Peyer's patch (tissue), 4 donors: ENCODE results near the genes ECHDC3 and DHTKD1.

GRCh38 chr10:11208917-11210217 is 191.7 kb downstream of the CELF2 start:
- PRO-cap: no peak
- RAMPAGE, long total RNA, 4 experiments: start-site peak on the plus strand in 1 of 4 experiments, at chr10:11209564-11209679 at its widest, 7 to 9 reads per replicate

DNA sequence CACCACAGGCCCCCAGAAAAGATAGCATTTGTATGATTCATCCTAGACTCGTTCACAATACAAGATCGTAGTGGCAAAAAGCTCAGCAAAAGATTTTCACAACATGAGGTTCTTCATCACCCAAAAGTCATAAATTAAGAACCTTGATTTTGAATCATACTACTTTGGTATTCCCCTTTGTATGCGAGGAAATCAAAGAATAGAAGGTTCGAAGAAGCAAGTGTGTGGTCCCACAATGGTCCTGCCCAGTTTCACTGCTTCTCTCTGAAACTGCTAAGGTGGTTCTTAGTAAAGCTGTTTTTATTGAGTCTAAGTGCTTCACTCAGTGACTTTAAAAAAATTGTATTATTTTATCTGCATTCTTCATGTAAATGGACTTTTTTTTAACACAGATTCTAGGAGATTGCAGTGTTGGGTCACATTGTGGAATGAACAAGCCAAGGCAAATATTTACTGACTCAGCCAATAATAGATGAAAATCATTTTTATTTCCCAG is 200.8 kb downstream of the CELF2 start:
- PRO-cap: no peak
- RAMPAGE, long total RNA, 4 experiments: no peak in any of the 4 experiments

GRCh38 chr10:11245075-11245361 is 227.3 kb downstream of the CELF2 start:
- PRO-cap: no peak
- RAMPAGE, long total RNA, 4 experiments: no peak in any of the 4 experiments

DNA sequence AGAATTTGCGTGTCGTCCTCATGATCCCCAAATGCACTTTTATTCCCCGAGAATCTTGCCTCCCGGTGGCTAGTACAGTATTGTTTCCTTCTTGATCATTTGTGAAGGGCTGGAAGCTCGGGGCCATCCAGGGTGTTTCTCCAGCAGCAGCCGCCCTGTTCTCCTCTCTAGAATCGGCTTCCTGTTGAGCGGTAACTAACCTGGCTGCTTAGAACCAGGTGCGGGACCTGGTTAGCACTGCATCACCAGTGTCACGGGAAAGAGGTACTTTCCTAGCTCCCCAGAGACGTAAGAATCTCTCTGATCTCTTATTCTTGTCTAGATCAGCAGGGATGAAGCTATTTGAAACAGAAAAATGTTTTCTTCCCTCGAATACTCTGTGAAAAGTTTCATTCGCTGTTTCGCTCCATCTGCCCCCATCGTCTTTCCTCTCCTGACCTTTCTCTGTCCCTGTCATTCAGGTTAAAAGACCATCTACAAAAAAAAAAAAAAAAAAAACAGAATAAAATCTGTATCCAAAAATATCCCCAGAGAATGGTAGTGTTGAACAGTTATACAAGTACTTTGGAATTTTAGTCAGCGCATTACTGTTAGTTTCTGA is 239.3 kb downstream of the CELF2 start:
- PRO-cap: no peak
- RAMPAGE, long total RNA, 4 experiments: no peak in any of the 4 experiments

DNA sequence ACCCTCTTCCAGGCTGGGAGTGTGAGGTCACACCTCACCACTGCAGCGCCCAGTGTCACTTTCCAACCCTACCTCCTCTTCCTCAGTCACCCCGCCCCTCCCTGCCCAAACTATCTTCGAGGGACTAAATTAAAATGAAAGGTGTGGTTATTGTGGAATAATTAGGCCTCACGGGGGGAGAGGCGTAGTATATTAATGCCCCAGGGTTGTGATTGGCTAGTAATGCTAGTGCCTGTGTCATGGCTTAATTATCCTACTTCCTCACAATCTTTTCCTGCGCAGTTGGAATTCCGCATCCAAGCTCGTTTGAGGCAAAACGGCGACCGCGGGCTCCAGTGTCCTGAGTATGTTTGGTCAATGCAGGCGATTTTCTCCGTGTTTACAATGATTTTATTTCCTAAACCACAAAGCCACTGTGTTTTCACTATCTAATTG is 282.8 kb downstream of the CELF2 start:
- PRO-cap: no peak
- RAMPAGE, long total RNA, 4 experiments: no peak in any of the 4 experiments

GRCh38 chr10:11320062-11320639 is 291.3 kb downstream of the USP6NL start:
- PRO-cap: no peak
- RAMPAGE, long total RNA, 4 experiments: no peak in any of the 4 experiments

GRCh38 chr10:11336458-11337212 is 274.8 kb downstream of the USP6NL start:
- PRO-cap: no peak
- RAMPAGE, long total RNA, 4 experiments: no peak in any of the 4 experiments

DNA sequence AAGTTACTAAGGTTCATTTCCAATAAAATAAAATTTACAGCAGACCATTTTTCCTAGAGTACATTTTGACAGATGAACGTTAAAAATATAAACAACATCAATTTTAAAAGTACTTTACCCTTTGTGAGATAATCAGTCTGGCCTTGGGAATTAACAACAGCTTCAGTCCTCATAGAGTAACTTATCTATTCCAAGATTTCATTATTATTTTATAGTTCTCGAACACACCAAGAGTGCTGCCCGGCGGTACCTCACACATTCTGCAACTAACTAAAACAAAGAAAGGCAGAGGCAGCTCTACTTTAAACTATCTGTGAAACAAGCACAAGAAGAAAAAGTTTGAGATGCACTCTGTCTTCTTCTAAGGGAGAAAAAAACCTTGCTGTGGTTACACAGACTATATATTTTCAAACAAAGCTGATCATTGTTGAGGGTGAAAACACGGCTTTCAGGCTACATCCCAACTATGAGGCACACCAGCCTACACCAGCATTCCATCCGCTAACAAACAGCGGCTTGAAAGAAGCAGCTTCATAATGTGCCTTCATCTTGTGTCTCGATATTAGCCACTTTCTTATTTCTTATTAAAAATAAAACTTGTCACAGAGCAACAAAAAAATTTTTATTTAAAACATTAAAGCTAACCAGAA is 79.3 kb downstream of the USP6NL start:
- PRO-cap: no peak
- RAMPAGE, long total RNA, 4 experiments: no peak in any of the 4 experiments

GRCh38 chr10:11612388-11613010 is 1.0 kb upstream of the USP6NL start:
- PRO-cap: no peak
- RAMPAGE, long total RNA, 4 experiments: no peak in any of the 4 experiments

DNA sequence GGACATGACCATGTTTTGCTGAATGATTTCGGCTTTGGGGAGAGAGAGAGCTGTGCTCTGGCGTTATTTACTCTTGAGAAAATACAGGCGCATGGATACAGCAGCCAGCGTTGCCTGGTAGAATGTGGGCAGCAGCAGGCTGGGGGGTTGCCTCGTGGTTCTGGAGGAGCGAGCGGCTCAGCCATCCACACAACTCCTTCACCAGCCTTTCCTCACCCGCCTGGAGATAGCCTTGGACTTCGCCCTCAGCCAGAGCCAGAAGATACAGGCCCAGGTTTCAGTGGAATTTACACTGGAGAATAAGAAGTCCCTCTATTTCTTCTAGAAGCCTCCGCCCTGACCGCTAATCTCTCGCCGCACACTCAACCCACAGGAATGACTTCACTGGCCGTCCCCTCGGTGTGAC is 52.3 kb upstream of the ECHDC3 start:
- PRO-cap: no peak
- RAMPAGE, long total RNA, 4 experiments: no peak in any of the 4 experiments

GRCh38 chr10:11719982-11720396 is 22.2 kb upstream of the ECHDC3 start:
- PRO-cap: no peak
- RAMPAGE, long total RNA, 4 experiments: no peak in any of the 4 experiments

DNA sequence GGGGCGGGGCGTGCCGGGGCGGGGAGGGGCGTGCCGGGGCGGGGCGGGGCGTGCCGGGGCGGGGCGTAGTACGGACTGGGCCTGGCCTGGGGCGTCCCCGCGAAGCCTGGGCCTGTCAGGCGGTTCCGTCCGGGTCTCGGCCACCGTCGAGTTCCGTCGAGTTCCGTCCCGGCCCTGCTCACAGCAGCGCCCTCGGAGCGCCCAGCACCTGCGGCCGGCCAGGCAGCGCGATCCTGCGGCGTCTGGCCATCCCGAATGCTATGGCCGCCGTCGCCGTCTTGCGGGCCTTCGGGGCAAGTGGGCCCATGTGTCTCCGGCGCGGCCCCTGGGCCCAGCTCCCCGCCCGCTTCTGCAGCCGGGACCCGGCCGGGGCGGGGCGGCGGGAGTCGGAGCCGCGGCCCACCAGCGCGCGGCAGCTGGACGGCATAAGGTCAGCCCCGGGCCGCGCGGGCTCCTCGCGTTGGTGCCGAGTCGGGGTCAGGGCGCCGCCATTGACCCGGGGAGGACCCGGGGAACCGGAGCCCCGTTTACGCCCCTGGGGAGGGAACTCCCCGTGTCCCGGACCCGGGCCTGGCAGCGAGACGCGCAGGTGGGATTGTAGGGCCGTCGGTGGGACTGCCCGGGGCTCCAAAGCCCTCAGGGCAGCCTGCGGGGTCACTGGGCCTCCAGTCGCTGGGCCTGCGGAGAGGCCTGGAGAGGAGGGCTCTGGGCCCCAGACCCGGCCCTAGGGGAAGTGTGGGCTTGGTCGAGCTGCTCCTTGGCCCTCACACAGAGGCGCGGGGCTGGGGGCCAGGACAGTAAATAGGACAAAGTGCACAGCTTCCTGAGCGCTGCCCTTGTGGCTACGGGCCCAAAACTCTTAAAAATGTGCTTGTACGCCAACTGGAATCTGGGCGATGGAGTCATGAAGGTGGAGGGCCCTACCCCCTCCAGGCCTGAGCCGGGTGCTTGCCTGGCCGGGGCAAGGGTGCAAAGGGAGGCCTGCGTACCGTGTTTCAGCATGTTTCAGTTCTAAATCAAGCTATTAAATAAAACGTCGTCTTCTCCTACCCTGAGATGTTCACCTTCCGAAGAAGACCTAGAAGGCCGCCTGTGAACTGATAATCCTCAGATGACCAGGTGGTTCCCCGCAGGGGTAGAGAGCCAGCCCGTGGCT is at the start of gene ECHDC3:
Gene ECHDC3, plus strand, starts transcription at position 66 of the 1,156 bp plus-strand sequence.
- PRO-cap: bidirectional peak, plus-strand start at position 159 of the sequence, minus-strand start outside the sequence
- RAMPAGE, long total RNA, 4 experiments: no peak in any of the 4 experiments

- PRO-cap: no peak
- RAMPAGE, long total RNA, 4 experiments: no peak in any of the 4 experiments
Measured at GRCh38 chr10:11831994-11832348, 8.8 kb downstream of the PROSER2 start.

DNA sequence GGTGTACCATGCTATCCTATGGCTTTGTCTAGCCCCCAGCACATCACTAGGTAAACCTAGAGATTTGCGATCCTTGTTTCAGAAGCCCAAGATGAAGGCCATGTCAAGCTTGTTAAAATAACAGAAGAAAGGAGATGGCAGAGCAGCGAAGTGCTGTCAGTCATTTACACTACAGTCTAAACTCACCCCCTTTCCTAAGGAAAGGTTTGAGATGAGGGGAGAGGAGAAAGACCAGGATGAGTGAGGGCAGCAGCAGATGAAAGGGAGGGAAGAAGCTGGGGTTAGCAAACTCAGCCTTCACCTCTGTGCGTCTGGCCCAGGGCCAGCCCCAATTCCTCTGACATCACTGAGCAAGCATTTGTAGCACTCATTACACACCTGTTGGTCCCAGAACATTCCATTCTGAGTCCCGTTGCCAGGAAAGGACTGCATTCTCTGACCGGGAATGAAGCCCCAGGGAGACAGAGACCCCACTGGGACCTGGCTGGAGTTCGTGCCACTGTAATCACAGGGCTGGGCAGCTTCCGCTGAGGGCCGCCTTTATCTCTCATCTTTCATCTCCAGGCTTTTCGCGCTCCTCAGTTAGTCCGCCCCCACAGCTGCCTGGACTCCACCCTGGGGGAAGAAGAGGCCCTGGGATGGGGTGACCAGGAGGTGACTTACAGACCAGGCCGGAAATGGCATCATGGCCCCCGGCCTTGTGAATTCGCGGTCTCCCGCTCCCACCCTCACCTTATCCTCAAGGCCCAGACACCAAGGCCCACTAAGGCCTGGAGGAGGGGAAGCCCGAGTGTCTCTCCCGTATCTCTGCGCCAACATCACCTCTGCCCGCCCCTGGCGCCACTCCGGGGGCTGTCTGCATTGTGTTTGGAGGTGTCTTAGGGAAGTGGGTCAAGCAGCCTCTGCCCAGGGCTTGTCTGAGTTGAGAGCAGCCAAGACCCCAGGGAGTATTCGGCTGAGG is 75.2 kb downstream of the PROSER2 start:
- PRO-cap: bidirectional peak, plus-strand start at position 400 of the sequence, minus-strand start at position 271 of the sequence
- RAMPAGE, long total RNA, 4 experiments: no peak in any of the 4 experiments

DNA sequence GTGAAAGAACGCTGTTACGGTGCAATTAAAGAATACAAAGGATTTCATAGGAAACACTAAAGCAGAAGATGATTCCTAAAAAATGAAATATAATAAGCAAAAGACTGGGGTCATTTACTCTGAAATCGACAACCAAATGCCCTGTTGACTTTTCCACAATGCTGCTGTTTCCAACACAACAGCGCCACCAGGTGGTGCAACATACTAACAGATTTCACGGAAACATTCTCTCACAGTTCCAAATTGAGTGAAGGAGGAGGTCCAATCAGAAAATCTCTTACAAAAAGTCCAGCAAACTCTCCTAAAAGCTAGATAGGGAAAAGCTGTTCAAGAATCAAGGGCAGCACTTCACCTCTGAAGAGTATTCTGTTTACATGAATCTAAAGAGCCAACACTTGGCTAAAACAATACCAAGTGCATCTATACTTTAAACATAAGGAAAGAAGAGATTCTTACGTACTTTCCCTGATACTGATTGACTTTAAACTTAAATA is 56.0 kb downstream of the UPF2 start:
- PRO-cap: no peak
- RAMPAGE, long total RNA, 4 experiments: no peak in any of the 4 experiments

DNA sequence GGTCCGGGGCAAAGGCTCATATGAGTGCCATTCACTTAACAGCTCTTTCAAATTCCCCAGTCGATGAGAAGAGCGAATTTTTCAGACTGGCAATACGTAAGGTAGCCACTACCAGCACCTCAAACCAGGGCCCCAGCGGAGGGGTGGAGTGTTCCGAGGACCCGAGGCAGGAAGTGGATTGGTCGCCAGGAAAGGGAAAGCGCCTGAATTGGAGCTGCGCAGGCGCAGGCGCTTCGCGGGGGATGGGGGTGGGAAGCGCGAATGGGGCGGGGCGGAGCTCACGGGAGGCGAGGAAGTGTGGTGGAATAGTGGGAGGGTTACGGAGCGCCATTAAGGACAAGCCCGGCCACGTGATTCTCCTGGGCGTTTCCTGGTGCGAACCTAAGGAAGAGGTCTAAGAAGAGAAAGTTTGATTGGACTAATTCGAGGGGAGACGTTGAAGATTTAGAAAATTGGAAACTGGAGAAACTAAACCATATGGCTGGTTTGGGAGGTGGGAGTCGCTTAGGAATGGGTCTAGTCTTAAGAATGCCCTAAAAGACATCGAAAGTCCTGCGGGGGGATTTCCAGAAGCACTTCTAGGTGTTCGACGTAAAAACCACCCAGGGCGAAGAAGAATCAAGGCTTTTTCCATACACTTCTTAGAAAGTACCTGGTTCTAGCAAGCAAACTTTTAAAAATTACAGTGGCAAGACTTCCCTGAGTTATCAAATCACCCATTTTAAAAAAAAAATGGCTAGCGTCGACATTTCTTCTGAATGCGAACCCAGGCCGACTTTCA is 636 bp upstream of the UPF2 start:
- PRO-cap: bidirectional peak, plus-strand start at position 412 of the sequence, minus-strand start at position 126 of the sequence
- RAMPAGE, long total RNA, 4 experiments: no peak in any of the 4 experiments

GRCh38 chr10:12045582-12045976 is 3.0 kb upstream of the UPF2 start:
- PRO-cap: no peak
- RAMPAGE, long total RNA, 4 experiments: no peak in any of the 4 experiments

DNA sequence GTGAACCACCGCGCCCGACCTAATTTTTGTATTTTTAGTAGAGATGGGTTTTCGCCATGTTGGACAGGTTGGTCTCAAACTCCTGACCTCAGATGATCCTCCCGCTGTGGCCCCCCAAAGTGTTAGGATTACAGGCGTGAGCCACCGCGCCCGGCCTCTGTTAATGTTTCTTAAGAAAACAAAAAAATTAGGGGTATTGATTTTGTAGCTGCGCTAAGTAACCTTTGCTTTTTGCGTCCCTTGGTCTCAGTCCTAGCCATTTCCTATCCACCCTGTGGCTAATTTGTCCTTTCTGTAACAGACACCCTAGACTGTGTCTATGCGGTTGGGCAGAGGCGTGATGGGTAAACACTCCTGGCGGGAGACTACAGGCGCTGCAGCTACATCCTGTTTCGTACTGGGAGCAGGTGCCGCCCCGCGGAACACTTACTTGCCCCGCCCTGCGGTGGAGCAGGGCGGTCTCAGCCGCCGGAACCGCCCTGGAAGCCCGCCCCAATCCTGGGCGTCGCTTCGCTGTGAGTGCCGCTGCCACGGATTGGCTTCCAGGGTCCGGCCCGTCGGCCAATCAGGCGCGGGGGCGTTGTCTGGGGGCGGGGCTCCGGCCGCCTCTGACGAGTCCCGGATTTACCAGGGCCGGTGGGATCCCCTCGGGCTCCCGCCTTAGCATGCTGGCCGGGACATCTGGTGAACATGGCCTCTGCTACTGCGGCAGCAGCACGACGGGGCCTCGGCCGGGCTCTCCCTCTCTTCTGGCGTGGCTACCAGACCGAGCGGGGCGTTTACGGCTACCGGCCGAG is at the start of gene DHTKD1:
Gene DHTKD1, plus strand, starts transcription at position 611 of the 797 bp plus-strand sequence.
- PRO-cap: bidirectional peak, plus-strand start at position 666 of the sequence, minus-strand start at position 399 of the sequence
- RAMPAGE, long total RNA, 4 experiments: start-site peak on the plus strand in 3 of 4 experiments, centred at positions 617 to 631 of the sequence, 17 to 47 reads per replicate

DNA sequence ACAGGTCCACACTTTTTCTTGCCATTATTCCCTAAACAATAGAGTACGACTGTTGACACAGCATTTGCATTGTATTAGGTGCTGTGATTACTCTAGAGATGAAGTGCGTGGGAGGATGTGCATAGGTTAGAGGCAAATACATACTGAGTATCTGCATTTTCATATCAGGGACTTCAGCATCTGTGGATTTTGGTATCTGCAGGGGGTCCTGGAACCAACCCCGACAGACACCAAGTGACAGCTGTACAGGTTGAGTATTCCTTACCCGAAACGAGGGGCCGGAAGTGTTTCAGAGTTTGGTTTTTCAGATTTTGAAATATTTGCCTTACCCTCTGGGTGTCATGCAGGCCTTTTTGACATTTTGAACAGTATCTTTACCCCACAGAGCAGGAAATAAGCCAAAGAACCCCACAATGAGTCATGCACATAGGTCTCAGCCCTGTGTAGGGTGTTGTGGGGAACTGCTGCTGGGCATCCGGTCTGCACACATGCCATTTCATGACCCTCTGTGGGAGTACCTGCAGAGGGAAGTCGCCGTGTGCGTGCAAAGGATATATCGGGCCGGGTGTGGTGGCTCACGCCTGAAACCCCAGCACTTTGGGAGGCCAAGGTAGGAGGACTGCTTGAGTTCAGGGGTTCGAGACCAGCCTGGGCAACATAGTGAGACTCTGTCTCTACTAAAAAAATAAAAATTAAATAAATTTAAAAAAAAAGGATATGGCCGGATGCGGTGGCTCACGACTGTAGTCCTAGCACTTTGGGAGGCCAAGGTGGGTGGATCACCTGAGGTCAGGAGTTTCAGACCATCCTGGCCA is 14.3 kb downstream of the NUDT5 start:
- PRO-cap: no peak
- RAMPAGE, long total RNA, 4 experiments: no peak in any of the 4 experiments

- PRO-cap: no peak
- RAMPAGE, long total RNA, 4 experiments: no peak in any of the 4 experiments
Measured at GRCh38 chr10:12322613-12323122, 26.7 kb upstream of the CAMK1D start.